CMK (cell line): ENCODE measurements around the gene PLXDC2.

DNA sequence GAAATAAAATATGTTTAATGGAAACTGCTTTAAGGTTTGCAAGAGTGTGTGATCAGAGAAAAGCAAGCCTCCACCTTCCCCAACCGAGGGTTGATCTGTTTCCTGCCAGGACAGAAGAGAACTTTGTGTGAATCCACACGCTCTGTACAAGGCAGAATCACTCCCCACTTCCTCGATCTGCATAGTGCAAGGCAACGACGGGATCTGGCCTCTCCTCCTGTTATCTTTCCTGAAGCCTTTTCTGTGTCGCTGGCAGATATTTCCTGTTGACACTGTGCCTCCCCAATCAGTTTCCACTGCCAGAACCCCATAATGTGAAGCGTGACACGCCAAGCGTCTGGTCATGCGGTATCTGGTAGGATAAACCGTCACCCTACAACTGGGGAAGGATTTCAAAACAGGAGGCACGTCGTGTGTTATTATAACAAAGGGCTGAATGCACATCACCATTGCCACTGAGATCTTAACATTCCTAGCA is 57.3 kb downstream of the FAM171A1 start:
- RRBS = no CpG with 5 or more reads among the region's 13 CpGs

DNA sequence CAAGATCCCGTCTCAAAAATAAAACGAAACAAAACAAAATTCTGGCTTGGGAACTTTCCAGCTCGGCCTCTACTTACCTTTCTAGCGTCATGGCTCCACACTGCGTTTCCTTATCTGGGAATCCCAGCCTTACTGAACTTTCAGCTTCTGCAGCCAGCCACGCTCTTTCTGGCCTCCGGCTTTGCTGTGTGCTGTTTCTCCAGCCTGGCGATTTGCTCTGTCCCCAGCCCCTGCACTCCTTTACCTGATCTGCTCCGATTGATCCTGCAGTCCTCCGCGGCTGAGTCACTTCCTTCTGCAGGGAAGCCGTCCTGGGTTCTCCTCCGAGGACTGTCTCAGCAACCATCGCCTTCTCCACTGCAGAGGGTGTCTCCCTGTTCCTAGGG is 71.0 kb upstream of the FAM171A1 start:
- RRBS = no CpG with 5 or more reads among the region's 14 CpGs

DNA sequence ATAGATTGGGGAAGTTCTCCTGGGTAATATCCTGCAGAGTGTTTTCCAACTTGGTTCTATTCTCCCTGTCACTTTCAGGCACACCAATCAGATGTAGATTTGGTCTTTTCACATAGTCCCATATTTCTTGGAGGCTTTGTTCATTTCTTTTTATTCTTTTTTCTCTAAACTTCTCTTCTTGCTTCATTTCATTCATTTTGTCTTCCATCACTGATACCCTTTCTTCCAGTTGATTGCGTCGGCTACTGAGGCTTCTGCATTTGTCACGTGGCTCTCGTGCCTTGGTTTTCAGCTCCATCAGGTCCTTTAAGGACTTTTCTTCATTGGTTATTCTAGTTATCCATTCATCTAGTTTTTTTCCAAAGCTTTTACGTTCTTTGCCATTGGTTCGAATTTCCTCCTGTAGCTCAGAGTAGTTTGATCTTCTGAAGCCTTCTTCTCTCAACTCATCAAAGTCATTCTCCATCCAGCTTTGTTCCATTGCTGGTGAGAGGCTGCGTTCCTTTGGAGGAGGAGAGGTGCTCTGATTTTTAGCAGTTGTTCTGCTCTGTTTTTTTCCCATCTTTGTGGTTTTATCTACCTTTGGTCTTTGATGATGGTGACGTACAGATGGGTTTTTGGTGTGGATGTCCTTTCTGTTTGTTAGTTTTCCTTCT is 50.5 kb downstream of the ITGA8 start:
- RRBS = no CpG with 5 or more reads among the region's 8 CpGs

- RRBS = no CpG with 5 or more reads among the region's 4 CpGs
Measured at GRCh38 chr10:15739330-15739741, 19.6 kb upstream of the ITGA8 start.

- RRBS = no CpG with 5 or more reads among the region's 2 CpGs
Measured at GRCh38 chr10:16747387-16747932, 69.8 kb downstream of the RSU1 start.

DNA sequence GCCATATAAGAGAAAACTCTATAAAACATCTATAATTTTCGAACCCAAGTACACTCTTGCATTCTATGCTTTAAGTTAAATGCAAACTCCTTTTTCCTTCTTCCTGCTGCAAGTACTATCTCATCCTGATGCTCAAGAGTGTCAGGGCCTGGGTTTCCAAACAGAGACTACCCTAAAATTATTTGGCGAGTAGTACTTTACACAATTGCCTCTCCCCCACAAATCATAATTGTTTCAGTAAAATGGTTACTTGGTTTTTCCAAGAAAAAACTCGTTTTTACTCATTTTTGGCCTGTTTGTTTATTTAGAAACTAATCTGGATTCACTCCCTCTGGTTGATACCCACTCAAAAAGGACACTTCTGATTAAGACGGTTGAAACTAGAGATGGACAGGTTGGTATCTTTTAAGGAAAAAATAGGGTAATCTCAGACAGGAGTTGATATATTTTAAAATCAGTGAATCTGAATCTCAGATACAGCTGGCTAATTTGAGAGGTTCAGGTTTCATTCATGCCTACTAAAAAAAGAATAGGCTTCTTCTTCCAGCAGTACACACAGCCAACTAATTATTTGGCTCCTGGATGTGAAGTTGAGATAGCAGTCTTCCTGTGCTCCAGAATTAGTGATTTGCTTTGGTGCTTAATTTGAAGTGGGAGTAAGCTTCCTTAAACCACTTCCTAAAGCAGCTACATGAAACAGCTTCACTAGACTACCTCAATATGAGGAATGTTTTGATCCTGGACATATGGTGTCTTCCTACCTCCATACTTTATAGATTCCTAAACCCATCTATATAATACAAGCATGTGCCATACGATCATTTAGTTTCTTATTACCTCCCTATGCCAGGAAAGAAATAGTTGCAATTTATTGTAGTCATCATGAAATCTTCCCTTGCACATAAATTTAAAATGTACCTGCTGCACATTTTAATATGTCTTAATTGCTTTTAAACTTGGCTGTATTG is 8.2 kb downstream of the VIM start:
- RRBS = no CpG with 5 or more reads among the region's 5 CpGs

DNA sequence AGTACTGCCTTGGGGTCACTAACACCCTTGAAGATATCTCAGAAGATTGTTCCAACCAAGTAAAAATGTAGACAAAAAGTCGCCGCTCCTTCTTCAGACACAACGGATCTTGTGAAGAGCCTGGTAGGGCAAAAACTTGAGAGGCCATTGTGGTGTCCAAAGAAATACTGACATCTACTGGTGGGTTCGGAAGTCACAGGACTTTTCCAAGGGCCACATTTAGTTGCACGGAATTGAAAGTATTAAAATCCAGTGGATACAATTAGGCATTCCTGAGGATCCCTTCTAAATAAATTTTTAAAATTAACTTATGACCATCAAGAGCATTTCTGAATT is 29.6 kb downstream of the VIM start:
- RRBS = no CpG with 5 or more reads among the region's 5 CpGs

DNA sequence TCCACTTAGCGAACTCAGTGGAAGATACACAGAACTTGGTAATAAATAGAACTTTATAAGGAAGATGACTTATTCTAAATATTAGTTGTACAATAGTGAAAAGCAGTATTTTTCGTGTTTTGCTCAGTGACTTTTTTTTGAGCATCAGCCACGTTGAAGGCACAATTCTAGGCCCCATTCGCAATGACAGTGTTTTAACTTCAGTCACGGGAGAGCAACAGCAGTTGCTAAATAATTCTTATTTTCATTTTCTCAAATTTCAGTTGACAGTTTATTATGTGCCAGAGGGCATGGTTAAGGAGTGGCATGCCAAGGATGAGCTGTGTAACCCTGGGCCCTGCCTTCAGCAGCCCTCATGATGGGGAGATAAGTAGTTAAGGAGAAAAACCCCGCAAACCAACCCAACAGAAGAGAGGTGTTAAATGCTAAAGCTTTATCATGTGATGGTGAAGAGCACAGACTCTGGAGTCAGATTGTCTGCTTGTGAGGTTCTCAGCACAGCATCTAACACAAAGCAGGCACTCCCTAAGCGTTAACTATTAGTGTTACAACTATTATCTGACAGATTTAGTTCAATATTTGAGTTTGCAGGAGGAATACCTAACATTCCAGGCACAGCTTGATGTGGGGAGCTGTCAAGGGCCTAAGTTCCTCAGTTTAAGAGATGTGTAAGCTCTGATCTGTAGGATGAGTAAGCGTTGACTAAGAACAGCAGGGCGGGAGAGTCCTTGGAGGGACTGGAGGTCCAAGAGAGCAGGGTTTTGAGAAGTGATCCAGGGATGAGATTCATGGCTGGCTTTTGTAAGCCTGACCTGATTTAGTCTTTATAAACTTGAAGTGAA is 29.6 kb downstream of the STAM start:
- RRBS = no CpG with 5 or more reads among the region's 9 CpGs

- RRBS = no CpG with 5 or more reads among the region's 6 CpGs
Measured at GRCh38 chr10:18203548-18203932, 63.3 kb downstream of the CACNB2 start.

GRCh38 chr10:18239943-18240545 is 99.8 kb downstream of the CACNB2 start:
- RRBS = no CpG with 5 or more reads among the region's 8 CpGs

DNA sequence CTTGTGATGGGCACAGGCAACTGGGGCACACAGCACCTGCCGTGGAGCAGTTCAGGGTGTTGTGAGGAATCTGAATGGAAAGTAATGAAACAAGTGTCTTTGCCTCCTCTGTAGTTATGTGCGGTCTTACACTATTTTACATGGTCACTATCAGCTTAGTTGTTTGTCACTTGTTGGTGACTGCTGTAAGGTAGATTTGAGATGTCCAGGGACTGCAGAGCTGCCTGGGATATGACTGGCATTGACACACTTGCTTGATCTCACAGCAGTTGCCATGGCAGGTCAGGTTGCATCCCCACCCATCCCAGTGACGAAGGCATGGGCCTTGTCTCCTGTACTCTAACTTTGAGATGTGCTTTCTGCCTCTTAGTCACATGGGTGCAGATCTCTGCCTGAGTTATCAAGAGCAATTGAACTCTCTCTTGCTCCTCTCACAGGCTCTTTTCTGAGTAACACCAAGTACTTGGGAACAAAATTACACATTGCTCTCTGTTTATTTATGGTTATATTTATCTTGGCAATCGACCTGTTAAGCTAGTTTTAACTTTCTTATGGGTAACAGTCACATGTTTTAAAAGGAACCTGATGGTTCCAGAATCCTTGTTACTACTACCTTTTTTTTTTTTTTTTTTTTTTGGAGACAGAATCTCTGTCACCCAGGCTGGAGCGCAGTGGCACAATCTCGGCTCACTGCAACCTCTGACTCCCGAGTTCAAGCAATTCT is 237.4 kb downstream of the NSUN6 start:
- RRBS = no CpG with 5 or more reads among the region's 7 CpGs

GRCh38 chr10:18659881-18660532 is 776 bp downstream of the ARL5B start:
- RRBS = no CpG with 5 or more reads among the region's 21 CpGs

DNA sequence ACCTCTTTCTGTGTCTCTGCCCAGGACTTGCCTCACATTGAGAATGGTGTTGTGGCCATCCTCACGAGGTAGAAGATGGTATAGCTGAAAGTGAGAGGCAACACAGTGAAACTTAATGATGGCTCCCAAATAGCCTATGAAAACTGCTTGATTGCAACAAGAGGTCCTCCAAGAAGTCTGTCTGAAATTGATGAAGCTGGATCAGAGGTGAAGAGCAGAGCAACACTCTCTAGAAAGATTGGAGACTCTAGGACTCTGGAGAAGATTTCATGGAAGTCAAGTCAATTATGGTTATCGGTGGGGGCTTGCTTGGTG is 78.2 kb downstream of the ARL5B start:
- RRBS = no CpG with 5 or more reads among the region's 2 CpGs

GRCh38 chr10:19728389-19728730 is 87.9 kb upstream of the PLXDC2 start:
- RRBS = no CpG with 5 or more reads among the region's 2 CpGs

- RRBS = no CpG with 5 or more reads among the region's 4 CpGs
Measured at GRCh38 chr10:19789720-19790159, 26.5 kb upstream of the PLXDC2 start.

GRCh38 chr10:19816369-19817100 is at the start of gene PLXDC2:
PLXDC2 (plus strand) TSS chr10:19816432.
- RRBS = 12% methylated on average over 8 of the region's 58 CpGs

GRCh38 chr10:20005256-20006177 is 189.3 kb downstream of the PLXDC2 start:
- RRBS = no CpG with 5 or more reads among the region's 14 CpGs

DNA sequence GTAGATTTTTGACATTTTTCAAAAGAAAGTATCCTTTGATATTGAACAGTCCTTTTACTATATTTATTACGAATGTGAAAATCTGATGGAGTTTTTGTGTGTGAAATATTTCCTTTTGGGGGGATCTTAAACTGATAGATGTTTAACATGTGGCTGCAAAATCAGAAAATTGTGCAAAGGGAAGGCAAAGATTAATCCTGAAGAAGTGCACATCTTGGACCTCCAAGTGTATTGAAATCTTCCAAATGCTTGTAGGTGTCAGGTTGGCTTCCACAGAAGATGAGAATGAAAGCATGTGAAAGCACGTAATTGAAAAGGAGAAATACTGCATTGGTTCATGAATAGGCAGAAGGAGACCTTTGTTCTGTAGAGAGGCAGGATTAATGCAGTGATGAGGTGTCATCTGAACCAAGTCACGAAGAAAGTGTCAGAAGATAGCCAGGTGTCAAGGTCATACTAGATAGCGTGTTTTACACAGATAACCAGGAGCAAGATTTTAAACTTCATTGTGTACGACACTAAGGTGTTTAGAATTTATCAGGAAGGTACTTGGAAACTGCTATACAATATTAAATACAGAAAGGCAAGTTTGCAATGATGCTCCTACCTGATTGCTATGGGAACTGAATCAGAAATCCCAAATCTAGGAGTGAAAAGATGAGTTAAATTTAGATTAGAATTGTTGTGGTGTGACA is 193.2 kb downstream of the PLXDC2 start:
- RRBS = no CpG with 5 or more reads among the region's 5 CpGs

DNA sequence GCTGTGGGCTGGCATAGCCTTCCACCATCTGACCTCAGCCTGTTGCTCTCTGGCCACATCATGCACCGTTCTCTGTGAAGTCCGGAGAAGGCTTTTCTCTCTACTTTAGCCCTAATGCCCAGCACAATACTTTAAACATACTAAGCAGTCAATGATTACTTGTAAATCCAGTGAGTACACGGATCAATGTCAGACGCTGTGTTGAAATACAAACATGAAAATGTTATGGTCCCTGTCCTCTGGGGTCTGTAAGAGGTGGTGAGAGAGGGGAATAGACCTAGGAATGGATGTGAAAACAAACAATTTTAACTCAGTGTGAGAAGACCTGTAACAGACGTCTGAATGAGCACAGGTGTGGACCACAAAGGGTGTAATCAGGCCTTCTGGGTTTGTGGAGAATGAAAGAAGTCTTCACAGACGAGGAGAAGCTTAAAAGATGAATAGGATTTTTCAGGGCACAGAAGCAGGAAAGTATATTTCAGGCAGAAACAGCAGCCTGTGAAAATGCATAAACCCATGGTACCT is 298.1 kb downstream of the PLXDC2 start:
- RRBS = no CpG with 5 or more reads among the region's 6 CpGs

GRCh38 chr10:20160994-20161804 is 345.0 kb downstream of the PLXDC2 start:
- RRBS = no CpG with 5 or more reads among the region's 3 CpGs